Measurements from ENCODE around the genes AMZ1 and CARD11.

GRCh38 chr7:2621980-2622768 is 9.6 kb upstream of the TTYH3 start:
- PRO-cap, result no peak
- RAMPAGE, long total RNA, 3 experiments, result no peak in any of the 3 experiments

DNA sequence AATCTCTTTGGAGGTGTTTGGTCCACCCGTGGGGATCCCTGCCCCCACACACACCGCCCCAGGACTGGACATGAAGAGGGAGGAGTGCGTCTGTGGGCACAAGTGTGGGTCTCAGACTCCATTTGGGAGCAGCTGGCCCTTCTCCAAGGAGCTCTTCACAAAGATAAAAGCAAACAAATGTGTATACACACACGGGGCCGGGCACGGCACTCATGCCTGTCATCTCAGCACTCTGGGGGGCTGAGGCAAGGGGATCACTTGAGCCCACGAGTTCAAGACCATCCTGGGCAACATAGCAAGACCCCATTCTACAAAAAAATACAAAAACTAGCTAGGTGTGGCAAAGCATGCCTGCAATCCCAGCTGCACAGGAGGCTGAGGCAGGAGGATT is 22.1 kb downstream of the TTYH3 start:
- PRO-cap, result no peak
- RAMPAGE, long total RNA, 3 experiments, result no peak in any of the 3 experiments

- PRO-cap, result no peak
- RAMPAGE, long total RNA, 3 experiments, result no peak in any of the 3 experiments
Observed at GRCh38 chr7:2658863-2659296, 27.1 kb downstream of the TTYH3 start.

GRCh38 chr7:2667154-2667609 is 20.8 kb upstream of the AMZ1 start:
- PRO-cap, result no peak
- RAMPAGE, long total RNA, 3 experiments, result no peak in any of the 3 experiments

- PRO-cap, result no peak
- RAMPAGE, long total RNA, 3 experiments, result no peak in any of the 3 experiments
Observed at GRCh38 chr7:2667855-2668512, 20.0 kb upstream of the AMZ1 start.

GRCh38 chr7:2687960-2688607 is at the start of gene AMZ1:
TSS of gene AMZ1 (plus strand) at chr7:2688202.
- PRO-cap, result no peak
- RAMPAGE, long total RNA, 3 experiments, result start-site peak on the plus strand in 1 of 3 experiments, at chr7:2688216-2688232 at its widest, 5 reads per replicate

GRCh38 chr7:2716759-2718058 is 29.2 kb downstream of the AMZ1 start:
- PRO-cap, result no peak
- RAMPAGE, long total RNA, 3 experiments, result no peak in any of the 3 experiments

- PRO-cap, result no peak
- RAMPAGE, long total RNA, 3 experiments, result no peak in any of the 3 experiments
Observed at GRCh38 chr7:2733983-2734540, 46.1 kb downstream of the AMZ1 start.

DNA sequence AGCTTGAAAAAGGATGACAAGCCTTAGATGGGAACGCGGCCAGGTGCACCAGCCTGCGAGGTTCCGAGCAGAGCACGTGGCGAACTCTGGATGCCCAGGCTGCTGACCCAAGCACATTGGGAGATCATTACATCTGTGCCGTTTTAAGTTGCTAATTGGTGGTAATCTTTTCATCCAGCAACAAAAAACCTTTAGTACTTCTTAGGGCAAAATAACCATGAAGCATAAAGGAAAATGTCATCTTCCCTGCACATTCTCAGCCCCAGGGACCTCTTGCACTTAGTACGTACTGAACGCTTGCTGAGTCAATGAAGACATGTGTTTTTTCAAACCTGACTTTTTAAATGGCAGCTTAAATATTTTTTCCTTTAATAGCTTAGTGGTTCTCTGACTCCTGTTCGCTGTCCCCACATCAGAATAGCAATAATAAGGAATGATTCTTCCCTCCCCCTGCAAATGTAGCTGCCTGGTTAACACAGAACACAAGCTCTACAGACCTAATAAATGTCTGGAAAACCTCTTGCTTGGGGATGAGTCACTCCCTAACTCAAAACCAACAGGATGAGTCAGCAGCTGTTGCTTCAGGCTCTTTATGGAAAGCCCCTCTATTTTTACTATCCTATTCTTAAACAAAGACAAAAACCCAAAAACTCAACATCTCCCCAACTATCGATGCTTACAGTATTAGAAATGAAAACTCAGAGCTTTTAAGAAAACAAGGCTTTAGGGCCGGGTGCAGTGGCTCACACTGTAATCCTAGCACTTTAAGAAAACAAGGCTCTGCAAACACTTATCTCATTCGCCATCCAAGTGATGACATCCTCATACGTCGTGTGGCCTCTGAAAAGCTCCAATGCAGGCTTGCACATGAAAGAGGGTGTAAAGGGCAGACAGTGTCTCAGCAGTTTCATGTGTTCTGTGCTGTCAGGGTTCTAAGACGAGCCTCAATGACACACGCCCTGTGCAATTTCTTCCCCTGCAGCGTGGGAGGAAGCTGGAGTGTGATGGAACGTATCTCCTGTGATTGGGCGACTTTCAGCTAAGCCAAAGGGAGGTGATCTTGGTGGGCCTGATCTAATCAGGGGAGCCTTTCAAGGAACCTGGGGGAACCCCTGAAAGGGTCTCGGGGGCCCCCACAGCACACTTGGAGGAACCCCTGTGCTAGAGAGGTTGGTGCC is 69.9 kb downstream of the AMZ1 start:
- PRO-cap, result unidirectional peak, plus-strand start at position 868 of the sequence; unidirectional peak, plus-strand start at position 977 of the sequence
- RAMPAGE, long total RNA, 3 experiments, result no peak in any of the 3 experiments

DNA sequence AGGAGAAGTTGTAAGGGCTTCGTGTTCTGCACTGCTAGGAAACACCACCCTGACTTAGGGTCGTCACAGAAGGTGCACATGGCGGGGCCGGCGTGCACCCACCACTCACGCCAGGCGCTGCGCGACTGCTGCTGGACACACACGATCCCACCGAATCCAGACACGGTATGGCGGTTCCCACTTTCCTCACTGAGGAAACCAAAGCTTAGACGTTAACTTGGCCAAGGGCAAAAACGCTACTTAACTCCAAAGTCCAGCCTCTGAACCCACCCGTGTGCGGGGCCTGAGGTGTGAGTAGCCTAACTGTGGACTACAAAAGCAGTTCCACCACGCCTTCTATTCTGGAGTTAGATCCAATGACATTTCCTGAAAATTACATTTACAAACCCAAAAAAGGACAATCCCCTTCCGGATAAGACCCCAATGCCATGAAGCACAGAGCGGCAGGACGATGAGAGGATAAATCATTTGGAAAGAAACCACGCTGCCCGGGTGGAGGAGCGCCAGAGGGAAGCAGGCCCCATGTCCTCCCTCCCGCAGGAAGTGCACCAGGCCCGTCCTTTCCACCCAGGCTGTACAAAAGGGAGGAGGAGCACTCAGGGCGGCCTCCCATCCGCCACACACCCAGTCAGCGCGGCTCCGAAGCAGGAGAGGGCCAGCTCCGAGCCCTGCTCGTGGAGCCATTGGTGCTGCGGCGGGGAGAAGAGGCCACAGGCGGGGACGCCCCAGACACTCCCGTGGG is 74.4 kb downstream of the AMZ1 start:
- PRO-cap, result bidirectional peak, plus-strand start at position 686 of the sequence, minus-strand start at position 547 of the sequence
- RAMPAGE, long total RNA, 3 experiments, result no peak in any of the 3 experiments

GRCh38 chr7:2838944-2839476 is 5.1 kb downstream of the GNA12 start:
- PRO-cap, result no peak
- RAMPAGE, long total RNA, 3 experiments, result no peak in any of the 3 experiments

DNA sequence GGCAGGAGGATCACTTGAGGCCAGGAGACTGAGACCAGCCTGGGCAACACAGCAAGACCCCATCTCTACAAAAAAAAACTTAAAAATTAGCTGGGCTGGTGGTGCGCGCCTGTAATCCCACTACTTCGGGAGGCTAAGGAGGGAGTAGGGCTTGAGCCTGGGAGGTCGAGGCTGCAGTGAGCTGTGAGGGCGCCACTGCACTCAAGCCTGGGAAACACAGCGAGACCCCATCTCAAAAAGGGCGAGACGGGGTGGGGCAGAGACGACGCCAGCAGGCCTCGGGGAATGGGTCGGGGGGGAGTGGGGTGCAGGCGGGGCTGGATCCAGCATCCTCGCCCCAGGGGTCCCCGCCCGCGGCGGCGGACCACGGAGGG is 708 bp downstream of the GNA12 start:
- PRO-cap, result no peak
- RAMPAGE, long total RNA, 3 experiments, result no peak in any of the 3 experiments

DNA sequence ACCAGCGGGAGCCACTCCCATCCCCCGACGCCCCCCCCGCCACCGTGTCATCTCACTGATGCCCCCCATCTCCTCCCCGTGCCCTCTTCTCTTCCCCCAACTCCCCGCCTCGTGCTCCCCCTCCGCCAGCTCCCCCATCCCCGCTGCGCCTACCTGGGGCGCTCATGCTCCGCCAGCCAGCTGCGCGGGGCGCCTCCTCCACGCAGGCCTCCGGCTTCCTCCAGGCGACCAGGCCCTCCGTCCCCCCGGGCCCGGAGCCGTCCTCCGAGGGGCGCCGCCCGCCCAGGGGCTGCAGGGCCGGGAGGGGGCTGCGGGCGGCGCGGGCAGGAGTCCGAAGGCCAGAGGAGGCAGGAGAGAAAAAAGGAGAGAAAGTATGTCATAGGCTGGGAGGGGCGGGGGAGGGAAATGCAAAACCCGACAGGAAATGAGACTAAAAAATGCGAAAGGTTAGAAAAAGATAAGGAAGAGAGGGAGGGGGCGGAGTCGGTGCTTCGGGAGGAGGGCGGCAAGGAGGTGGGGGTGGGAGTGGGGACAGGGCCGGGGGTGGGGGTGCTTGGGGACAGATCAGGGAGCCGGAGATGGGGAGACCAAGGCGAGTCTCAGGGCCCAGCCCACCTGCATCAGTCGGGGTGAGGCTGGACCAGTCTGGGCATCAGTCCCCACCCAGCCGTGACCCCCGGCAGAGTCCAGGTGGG is at the start of gene CARD11:
CARD11 (minus strand) TSS at position 354 of the 695 bp plus-strand sequence.
- PRO-cap, result no peak
- RAMPAGE, long total RNA, 3 experiments, result no peak in any of the 3 experiments

- PRO-cap, result no peak
- RAMPAGE, long total RNA, 3 experiments, result no peak in any of the 3 experiments
Observed at GRCh38 chr7:3120685-3121029, 77.0 kb upstream of the CARD11 start.

- PRO-cap, result no peak
- RAMPAGE, long total RNA, 3 experiments, result no peak in any of the 3 experiments
Observed at GRCh38 chr7:3232129-3232755, 68.8 kb upstream of the SDK1 start.

- PRO-cap, result no peak
- RAMPAGE, long total RNA, 3 experiments, result no peak in any of the 3 experiments
Observed at GRCh38 chr7:3243015-3243625, 57.9 kb upstream of the SDK1 start.

DNA sequence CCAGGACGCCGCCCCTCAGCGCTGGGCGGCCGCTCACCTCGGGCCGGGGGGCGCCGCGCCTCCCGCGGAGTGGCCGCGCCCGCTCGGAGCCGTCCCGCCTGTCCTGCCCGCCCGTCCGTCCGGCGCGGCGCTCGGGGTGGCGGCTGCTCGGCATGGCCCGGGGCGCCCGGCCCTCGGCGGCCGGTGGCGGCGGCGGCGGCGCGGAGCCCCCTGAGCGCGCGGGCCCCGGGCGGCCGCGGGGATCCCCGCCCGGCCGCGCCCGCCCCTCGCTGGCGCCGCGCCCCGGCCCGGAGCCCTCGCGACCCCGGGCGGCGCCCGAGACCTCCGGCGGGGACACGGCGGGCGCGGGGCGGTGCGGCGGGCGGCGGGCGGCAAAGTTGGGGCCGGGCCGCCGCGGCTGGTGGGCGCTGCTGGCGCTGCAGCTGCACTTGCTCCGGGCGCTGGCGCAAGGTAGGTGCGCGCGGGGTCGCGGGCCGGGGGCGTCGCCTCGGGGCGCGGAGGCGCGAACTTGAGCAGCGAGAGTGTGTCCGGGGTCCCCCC is 453 bp downstream of the SDK1 start:
- PRO-cap, result no peak
- RAMPAGE, long total RNA, 3 experiments, result no peak in any of the 3 experiments

- PRO-cap, result no peak
- RAMPAGE, long total RNA, 3 experiments, result no peak in any of the 3 experiments
Observed at GRCh38 chr7:3562731-3563357, 261.8 kb downstream of the SDK1 start.

DNA sequence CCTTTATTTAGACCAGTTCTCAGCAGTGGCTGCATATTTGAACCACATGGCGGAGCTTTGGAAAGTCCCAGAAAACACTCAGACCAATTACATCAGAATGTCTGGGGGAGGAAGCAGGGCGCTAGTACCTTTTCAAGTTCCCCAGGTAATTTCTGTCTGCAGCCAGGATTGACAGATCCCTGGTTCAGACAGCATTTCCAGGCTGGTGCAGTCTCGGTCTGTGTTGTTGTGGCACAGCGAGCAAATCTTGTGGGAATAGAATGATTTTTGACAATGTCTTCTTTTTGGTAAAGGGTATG is 561.1 kb downstream of the SDK1 start:
- PRO-cap, result unidirectional peak, plus-strand start at position 95 of the sequence
- RAMPAGE, long total RNA, 3 experiments, result no peak in any of the 3 experiments

DNA sequence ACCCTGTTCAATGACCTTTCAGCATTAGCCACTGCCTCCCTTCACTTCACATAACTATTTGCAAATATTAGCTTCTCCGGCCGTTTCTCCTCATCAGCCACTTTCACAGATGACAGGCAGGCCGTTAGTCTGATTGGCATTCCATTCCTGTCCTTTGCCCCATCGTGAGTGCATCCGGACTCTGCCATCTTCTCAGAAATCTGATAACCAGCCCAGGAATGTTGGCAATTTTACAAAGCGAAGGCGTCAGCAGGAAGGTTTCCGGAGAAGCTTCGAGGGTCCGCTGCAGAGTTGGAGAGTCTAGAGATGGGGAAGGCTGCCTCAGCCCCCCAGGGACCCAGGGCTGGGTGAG is 647.8 kb downstream of the SDK1 start:
- PRO-cap, result no peak
- RAMPAGE, long total RNA, 3 experiments, result no peak in any of the 3 experiments

All from subcutaneous adipose tissue (tissue), 3 donors.